Pulmonary artery (tissue), 1 donor: ENCODE data around the gene ITIH2.

GRCh38 chr10:6201407-6202135, 1.2 kb upstream of the PFKFB3 start:
- PRO-cap, result bidirectional peak, plus-strand start at chr10:6201918, minus-strand start at chr10:6201628

- PRO-cap, result no peak
Measured at GRCh38 chr10:6230801-6231273, 28.1 kb downstream of the PFKFB3 start.

DNA sequence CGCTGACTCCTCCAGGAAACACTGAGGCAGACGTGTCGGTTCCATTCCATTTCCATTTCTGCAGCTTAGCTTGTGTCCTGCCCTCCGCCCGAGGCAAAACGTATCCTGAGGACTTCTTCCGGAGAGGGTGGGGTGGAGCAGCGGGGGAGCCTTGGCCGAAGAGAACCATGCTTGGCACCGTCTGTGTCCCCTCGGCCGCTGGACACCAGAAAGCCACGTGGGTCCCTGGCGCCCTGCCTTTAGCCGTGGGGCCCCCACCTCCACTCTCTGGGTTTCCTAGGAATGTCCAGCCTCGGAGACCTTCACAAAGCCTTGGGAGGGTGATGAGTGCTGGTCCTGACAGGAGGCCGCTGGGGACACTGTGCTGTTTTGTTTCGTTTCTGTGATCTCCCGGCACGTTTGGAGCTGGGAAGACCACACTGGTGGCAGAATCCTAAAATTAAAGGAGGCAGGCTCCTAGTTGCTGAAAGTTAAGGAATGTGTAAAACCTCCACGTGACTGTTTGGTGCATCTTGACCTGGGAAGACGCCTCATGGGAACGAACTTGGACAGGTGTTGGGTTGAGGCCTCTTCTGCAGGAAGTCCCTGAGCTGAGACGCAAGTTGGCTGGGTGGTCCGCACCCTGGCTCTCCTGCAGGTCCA, 30.3 kb downstream of the PFKFB3 start:
- PRO-cap, result no peak

DNA sequence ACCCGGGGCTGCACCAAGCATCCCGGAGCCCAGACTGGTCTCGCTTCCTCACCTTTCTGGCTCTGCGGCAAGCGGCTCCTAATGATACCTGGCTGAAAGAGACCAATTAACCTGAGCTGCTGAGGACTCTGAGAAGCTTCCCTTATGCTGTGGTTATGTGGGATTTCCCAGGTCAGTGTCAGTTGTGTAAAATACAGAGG, 51.5 kb downstream of the PFKFB3 start:
- PRO-cap, result no peak

DNA sequence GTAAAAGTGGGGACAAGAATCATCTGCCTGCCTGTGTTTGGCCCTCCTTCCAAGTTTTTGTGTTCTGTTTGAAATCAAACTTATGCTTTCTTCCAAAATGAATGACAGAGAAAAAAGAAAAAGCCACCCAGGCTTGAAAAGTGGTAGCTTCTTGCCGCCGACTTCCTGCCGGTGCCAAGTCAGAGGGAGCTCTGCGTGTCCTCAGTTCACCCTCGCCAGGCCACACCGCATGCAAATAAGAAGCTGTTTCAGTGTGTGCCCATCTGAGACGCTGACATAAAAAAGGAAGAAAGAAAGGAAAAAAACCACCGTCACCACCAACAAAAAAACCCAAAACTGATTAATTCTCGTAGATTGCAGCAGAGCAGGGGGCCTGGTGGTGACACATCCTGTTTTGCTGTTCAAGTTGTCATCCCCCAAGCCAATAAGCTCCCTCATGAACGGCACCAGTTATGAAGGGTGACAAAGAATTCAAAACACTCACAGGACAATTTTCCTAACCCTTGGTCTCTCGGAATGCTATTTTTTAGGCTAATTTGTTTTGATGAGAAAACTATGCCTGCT, 145.3 kb downstream of the PFKFB3 start:
- PRO-cap, result no peak

- PRO-cap, result no peak
Measured at GRCh38 chr10:6400230-6400973, 179.7 kb downstream of the PRKCQ start.

DNA sequence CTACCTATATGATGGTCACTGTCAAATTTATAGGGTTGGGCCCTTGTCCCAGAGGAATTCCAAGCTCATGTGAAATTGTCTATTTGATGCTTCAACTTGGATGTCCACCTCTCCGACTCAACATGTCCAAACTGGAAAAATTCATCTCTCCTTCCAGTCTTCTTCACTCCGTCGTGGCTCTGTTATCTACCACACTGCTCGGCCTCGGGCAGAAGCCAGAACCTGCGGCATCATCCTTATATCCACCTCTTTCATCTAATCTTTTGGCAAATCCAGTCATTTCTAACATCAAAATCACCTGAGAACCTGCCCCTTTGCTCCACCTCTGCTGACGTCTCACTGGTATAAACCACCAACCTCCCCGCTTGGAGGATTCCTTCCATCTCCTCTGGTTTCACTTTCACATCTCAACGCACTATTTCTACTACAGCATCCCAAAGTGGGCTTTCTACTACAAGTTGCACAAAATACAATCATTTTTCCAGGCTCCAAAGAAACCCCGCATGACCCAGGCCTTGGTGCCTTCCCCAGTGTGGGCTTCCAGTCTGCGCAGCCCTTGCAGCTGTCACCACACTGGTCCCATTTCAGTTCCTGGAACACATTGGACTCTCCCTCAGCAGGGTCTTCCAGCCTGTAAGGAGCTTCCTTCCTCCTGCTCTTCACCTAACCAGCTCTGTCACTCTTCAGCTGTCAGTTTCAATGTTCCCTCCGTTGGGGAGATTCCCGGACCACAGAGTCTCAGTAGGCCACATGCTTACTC, 85.1 kb downstream of the PRKCQ start:
- PRO-cap, result no peak

DNA sequence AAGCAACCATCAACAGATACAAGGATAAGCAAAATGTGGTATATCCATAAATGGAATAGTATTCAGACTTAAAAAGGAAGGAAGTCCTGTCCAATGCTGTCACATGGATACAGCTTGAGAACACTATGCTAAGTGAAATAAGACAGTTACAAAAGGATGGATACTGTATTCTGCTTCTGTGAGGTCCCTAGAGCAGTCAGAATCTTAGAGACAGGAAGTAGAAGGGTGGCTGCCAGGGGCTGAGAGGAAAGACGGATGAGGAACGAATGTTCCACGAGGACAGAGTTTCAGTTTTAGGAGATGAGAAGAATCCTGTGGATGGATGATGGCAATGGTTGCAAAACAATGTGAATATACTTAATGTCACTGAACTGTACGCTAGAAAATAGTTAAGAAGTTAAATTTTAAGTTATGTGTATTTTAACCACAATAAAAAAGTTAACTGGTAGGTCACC, 3.8 kb downstream of the PRKCQ start:
- PRO-cap, result no peak

GRCh38 chr10:6597374-6598002, 17.4 kb upstream of the PRKCQ start:
- PRO-cap, result no peak

DNA sequence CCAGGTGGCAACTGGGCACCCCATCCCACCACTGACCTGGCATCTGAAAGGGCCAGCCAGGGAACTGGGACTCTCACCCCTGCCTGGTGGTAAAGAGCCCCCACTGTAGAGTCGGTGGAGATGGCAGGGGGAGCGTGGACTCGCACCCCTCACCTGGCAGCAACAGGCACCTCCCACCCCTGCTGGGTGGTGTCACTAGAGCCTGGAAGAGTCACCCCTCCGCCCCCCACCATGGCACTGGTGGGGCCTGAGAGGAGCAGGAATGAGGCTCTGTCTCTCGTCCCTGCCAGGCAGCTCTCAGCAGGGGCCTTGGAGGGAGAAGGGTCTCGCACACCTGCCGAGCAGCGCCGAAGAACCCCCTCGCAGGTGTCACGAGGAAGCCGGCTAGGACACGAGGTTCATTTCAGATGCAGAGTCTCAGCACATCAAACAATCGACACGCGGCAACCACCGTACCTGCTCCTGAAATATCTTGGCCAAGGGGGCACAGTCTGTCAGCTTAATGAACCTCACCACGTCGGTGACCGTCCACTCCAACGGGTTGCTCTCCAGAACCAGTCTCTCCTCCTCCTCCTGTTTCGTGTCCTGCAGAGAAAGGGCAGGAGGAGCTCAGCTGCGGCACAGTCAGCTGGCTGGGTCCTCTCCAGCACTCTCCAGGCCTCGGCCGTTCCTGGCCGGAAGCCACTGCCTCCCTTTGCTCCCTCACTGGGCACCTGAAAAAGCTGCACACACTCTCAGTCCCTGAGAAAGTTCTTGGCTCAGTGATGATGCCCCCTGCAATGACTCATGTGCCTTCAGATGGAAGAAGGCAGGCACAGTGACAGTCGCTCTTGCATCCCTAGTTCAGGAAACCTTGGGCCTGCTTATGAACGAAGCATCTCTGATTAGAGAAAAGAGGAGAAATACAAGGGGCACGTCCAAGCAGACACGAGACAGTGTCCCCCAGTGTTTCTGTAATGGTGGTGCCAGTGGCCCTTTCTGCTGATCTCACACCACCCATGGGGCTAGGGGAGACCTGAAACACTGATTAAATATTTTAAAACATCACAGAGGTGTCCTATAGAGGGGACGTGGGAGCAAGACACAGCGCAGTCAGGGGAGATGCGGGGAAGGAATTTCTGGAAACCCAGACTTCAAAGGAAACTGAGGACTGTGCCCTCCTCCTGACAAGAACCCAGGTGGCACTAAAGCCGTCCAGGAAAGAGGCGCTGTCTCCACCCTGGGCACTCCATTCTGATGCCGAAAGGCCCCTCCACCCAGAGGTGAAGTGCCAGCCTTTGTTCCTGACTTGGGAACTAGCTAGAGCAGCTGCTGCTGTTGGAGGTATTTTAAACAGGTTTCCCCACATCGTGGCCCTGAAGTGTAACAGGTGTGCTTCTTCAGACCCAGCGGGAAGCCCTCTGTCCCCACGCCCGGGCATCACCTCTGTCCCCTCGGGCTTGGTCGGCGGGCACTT, 239.8 kb downstream of the SFMBT2 start:
- PRO-cap, result no peak

DNA sequence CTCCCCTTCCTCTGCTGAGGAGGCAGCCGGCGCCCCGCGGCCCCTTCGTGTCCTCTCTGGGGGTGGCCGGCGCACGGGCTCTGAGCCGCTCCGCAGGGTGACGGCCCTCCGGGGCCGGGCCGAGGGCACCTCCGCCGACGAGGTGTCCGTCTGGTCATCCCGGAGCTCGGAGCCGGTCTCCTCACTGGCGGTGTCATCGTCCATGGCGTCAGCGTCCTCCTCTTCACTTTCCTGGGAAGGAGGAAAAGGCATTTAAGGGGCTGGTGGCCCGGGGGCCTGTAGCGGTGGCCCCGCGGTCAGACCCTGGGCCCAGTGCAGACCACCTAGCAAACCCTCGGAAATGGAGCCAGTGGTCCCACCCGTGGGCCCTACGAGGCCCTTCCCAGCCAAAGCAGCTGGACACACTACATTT, 238.9 kb downstream of the SFMBT2 start:
- PRO-cap, result no peak

DNA sequence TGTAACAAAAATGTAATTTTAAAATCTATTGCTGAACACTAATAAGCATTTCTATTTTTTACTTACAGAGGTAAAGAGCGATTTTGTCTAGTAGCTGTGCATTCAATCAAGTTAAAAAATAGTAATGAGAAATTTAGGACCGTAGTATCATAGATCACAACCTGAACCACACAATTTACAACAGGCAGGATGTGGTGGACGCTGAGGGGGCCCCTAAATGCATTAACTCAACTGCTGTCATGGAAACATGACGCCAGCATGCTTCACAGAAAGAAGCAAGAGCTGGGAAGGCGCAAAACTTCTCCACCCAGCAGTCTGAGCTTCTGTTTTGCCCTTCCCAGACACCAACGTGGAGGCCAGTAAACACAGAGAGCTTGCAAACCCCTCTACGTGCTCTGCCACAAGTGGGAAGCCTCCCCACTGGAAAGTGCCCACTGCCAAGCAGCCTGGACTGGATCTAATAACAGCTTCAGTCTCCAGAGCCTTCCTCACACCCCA, 151.9 kb downstream of the SFMBT2 start:
- PRO-cap, result no peak

GRCh38 chr10:7345515-7346214, 65.2 kb downstream of the SFMBT2 start:
- PRO-cap, result no peak

- PRO-cap, result no peak
Measured at GRCh38 chr10:7401671-7402095, 9.2 kb downstream of the SFMBT2 start.

- PRO-cap, result no peak
Measured at GRCh38 chr10:7665471-7666417, 1.0 kb downstream of the ITIH5 start.

- PRO-cap, result no peak
Measured at GRCh38 chr10:7703059-7703901, at the start of gene ITIH2. Gene ITIH2, plus strand, starts transcription at chr10:7703316.

DNA sequence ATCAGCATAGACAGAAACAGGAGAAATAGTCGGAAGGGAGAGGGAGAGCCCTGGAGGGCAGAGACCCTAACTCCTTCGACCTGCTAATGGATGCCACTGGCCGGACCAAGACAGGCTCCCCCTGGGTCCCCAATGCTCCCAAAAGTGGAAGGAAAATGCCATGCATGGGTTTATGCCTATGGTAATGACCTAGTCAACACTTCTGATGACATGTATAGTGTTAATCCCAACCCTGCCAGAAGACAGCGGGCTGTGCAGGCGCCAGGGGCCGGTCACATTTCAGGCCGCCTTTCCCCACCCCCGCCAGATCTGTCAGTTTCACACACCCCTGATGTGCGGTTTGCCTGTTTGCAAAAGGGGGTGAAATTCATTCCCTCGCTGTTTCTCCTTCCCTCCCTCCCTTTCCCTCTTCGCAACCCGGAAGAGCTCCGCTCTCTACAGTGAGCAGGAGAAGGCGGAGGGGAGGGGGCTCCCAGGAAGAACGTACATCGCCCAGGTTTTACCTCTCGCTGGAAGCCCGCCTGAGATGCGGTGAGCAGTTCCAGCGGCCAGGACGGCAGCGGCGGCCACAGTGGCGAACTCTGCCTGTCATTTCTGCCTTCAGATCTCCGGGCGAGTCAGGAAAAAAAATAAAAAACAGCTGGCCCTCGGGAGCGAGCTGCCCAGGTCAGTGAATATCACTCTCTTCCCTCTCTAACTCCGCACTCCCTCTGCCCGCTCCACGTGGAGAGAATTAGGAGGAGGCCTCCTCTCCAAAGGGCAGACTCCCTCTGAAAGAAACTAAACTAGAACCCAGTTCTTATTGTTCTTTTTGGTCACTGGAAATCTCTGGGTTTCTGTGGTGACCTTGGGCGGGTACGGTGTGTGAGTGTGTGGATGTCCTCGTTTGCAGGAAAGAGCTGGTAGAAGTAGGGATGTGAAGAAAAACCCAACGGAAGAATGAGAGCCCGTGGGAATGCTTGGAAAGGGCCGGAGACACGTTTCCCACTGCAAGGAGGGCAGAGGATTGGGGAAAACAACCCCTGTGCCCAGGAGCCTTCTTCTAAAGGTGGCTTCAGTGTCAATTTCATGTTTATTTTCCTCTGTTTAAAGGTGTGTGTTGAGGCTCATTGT, 9.3 kb upstream of the GATA3 start:
- PRO-cap, result no peak

- PRO-cap, result no peak
Measured at GRCh38 chr10:8052393-8053297, 1.8 kb upstream of the GATA3 start.

DNA sequence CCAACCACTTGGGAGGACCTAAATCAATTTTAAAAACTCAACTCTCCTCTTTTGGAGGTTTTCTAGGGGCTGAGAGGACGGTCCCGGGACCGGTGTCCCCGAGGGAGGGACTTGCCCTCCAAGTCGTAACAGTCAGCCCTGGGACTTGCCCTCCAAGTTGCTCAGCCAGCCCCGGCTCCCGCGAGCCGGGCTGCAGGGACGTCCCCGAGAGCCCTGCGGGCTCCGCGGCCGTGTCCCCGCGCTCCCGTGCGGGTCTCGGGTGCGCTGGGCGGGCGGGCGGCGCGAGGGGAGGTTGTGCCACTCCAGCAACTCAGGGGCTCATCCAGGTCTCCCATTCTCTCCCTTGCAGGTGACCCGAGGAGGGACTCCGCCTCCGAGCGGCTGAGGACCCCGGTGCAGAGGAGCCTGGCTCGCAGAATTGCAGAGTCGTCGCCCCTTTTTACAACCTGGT, 475 bp downstream of the GATA3 start:
- PRO-cap, result unidirectional peak, plus-strand start at position 267 of the sequence

GRCh38 chr10:8275811-8276429, 221.4 kb downstream of the GATA3 start:
- PRO-cap, result no peak